Stomach (tissue), 7 donors: ENCODE measurements around a stretch of chr6.

- PRO-cap: no peak
- RAMPAGE, long total RNA, 5 experiments: no peak in any of the 5 experiments
- RRBS: no CpG with 5 or more reads among the region's 5 CpGs
These were observed 17.0 kb upstream of the ZNF76 start for GRCh38 chr6:35242460-35242927.

GRCh38 chr6:35318051-35319199 lies 20.8 kb downstream of the DEF6 start:
- PRO-cap: unidirectional peak, plus-strand start at chr6:35318640; unidirectional peak, plus-strand start at chr6:35318856
- RAMPAGE, long total RNA, 5 experiments: start-site peak on the plus strand in 1 of 5 experiments, at chr6:35318219-35318360 at its widest, 16 to 19 reads per replicate
- RRBS: 7% methylated on average over 11 of the region's 65 CpGs

GRCh38 chr6:35344334-35344909 lies 2.1 kb downstream of the PPARD start:
- PRO-cap: no peak
- RAMPAGE, long total RNA, 5 experiments: no peak in any of the 5 experiments
- RRBS: no CpG with 5 or more reads among the region's 4 CpGs

GRCh38 chr6:35391259-35392029 lies 49.1 kb downstream of the PPARD start:
- PRO-cap: no peak
- RAMPAGE, long total RNA, 5 experiments: no peak in any of the 5 experiments
- RRBS: no CpG with 5 or more reads among the region's 8 CpGs

- PRO-cap: unidirectional peak, plus-strand start at chr6:35426980
- RAMPAGE, long total RNA, 5 experiments: start-site peak on the plus strand in 1 of 5 experiments, at chr6:35426780-35426977 at its widest, 24 reads per replicate
- RRBS: no CpG with 5 or more reads among the region's 6 CpGs
These were observed 25.4 kb upstream of the FANCE start for GRCh38 chr6:35426769-35427188.

- PRO-cap: no peak
- RAMPAGE, long total RNA, 5 experiments: start-site peak on the plus strand in 4 of 5 experiments, at chr6:35455888-35456036 at its widest, 7 to 21 reads per replicate
- RRBS: 95% methylated on average over 5 of the region's 13 CpGs
These were observed 3.6 kb downstream of the FANCE start for GRCh38 chr6:35455607-35456204.

- PRO-cap: no peak
- RAMPAGE, long total RNA, 5 experiments: no peak in any of the 5 experiments
- RRBS: no CpG with 5 or more reads among the region's 23 CpGs
These were observed 3.7 kb downstream of the RPL10A start for GRCh38 chr6:35471550-35472627.

- PRO-cap: no peak
- RAMPAGE, long total RNA, 5 experiments: start-site peak on the minus strand in 1 of 5 experiments, at chr6:35474958-35475110 at its widest, 15 reads per replicate
- RRBS: 86% methylated on average over 4 of the region's 13 CpGs
These were observed 6.7 kb downstream of the RPL10A start for GRCh38 chr6:35474800-35475315.

DNA sequence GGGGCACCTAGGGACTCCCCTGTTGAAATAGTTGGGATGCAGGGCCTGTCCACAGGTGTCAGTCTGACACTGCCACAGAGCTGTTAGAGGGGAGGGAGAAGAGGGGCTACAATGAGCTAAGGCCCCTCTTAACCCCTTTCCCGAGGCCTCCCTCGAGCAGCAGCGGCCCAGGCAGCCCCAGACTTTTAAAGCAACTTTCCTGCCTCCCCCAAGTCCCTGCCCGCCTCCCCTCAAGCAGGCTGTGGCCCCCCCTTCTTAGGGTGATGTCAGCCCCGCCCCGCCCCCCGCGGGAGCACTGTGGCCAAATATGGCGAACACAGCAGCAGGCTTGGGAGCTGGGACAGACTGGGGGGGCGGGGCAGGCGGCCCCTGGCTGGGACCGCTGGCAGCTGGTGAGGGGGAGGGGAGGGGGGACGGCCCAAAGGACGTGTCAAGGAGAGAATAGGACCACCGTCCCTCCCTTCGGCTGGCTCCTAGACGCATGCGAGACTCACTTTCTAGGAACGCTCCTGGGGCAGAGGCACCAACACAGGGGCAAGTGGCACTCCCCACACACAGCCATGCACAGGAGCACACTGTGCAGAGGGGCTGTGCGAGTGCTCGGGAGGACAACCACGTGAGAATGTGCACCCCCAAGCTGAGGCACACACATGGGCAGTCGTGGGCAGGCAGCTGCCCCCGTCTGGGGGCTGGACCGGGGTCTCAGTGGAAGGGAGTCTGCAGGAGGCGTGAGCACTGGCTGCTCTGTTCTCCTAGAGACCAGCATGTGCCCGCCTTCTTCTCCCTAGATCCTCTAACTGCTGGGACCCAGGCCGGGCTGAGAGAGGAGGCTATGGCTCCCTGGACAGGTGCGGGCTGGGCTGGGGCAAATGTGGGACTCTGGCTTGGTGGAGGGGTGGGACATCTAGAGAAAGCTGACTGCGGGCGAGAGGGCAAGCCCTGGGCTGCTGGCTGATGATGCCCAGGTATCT lies 6.7 kb downstream of the TEAD3 start:
- PRO-cap: bidirectional peak, plus-strand start at position 421 of the sequence, minus-strand start at position 187 of the sequence
- RAMPAGE, long total RNA, 5 experiments: start-site peak on the minus strand in 1 of 5 experiments, centred at position 196 of the sequence, 30 reads per replicate
- RRBS: 32% methylated on average over 3 of the region's 31 CpGs

- PRO-cap: no peak
- RAMPAGE, long total RNA, 5 experiments: no peak in any of the 5 experiments
- RRBS: no CpG with 5 or more reads among the region's 6 CpGs
These were observed 62.8 kb upstream of the TULP1 start for GRCh38 chr6:35575359-35576028.

DNA sequence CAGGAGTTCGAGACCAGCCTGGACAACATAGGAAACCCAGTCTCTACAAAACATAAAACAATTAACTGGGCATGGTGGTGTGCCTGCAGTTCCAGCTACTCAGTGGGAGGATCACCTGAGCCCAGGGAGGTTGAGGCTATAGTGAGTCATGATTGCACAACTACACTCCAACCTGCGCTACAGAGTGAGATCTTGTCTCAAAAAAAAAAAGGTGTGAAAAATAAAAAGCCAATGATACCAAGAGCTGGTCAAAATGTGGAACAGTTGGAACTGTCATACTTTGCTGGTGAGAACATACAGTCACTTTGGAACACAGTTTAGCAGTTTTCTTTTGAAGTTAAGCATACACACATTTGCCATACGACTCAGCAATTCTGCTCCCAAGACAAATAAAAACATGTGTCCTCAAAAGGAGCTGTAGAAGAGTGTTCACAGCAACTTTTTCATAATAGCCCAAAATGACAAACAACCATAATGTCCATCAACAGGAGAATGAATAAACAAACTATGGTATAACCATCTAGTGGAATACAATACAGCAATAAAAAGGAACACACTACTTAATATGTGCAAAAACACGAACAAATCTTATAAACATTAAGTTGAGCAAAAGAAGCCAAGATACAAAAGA lies 21.7 kb upstream of the FKBP5 start:
- PRO-cap: no peak
- RAMPAGE, long total RNA, 5 experiments: no peak in any of the 5 experiments
- RRBS: no CpG with 5 or more reads among the region's 4 CpGs

DNA sequence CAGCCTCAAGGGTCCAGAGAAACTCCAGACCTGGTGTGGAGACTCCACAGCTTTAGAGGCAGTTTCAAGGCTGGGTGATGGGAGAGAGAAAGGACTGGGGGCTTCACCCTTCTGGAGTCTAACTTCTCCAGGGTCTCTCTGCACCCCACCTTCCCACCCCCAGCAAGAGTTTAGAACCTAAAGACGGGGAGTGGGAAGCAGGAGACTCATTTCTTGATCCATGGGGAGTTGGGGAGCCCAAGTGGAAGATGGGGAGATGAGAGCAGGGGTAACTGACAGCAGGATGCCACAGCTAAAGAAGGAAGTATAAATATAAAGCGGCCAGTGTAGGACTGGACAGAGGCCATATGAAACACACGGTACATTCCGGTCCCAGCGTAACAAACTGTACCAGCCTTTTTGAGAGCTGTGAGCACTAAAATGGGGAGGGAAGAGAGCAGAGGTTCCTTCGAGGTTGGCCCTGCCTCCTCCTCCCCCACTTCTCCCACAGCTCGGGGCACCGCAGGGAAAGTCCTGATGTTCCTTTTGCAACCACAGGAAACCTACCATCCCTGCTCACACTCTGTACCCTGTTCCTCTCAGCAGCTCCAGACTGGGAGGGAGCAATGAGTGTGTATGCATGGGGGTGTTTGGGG lies 11.3 kb upstream of the ARMC12 start:
- PRO-cap: bidirectional peak, plus-strand start at position 418 of the sequence, minus-strand start at position 301 of the sequence
- RAMPAGE, long total RNA, 5 experiments: no peak in any of the 5 experiments
- RRBS: no CpG with 5 or more reads among the region's 8 CpGs

DNA sequence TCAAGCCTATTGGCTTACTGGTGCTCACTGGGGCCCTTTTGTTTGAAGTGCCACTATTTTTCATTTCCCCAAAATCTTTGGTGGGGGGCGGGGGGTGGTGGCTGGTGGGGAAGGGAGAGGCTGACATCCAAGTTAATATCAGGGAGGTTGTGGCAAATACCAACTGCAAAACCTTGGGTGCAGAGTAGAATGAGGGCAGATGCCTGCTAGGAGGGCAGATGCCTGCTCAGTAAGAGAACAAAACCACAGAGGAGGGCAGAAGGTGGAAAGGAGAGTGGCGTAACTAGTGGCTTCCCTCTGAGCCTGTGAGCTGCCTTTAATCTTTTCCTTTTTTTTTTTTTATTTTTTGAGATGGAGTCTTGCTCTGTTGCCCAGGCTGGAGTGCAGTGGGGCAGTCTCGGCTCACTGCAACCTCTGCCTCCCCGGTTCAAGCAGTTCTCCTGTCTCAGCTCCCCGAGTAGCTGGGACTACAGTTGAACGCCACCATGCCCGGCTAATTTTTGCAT lies 6.7 kb upstream of the ARMC12 start:
- PRO-cap: bidirectional peak, plus-strand start at position 258 of the sequence, minus-strand start at position 188 of the sequence
- RAMPAGE, long total RNA, 5 experiments: no peak in any of the 5 experiments
- RRBS: no CpG with 5 or more reads among the region's 7 CpGs

DNA sequence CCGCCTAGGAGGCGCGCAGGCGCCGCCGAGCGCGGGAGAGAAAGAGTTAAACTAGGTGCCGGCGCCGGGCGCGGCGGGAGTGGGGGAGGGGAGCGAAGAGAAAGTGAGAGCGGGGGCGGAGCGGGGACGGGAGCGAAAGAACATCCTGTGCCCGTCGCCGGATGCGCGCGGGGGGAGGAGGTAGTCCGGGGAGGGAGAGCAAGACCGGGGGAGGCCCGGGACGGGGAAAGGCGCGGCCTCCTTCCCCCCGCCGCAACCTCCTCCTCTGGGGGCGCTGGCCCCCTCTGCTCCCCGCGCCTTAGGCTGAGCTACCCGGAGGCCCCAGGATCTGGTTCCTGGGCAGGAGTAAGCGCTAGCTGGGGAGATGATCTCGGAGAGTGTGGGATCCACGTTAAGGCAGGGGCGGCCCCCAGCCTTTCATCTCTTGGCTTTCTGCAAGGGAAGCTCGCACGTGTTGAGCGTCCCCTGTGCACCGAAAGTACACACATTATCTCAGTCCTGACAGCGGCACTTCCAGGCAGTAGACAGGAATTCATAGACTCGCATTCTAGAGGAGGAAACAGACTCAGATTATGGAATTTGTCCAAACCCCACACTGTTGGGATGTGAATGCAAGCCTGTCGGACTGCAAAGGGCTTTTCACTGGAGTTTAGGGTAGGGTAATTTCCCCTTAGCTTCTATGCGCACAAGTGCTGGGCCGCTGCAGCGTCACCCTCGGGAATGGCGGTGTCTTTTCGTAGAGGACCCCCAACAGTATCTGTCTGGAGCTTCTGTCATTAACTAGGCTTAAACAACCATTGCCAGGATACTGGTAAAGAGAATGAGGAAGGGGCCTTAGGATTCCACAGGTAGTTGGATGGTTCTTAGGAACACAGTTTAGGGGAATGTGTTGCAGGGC lies 4.7 kb upstream of the ARMC12 start:
- PRO-cap: bidirectional peak, plus-strand start at position 201 of the sequence, minus-strand start outside the sequence; bidirectional peak, plus-strand start at position 595 of the sequence, minus-strand start at position 526 of the sequence
- RAMPAGE, long total RNA, 5 experiments: no peak in any of the 5 experiments
- RRBS: 3% methylated on average over 22 of the region's 55 CpGs

- PRO-cap: no peak
- RAMPAGE, long total RNA, 5 experiments: start-site peak on the plus strand in 1 of 5 experiments, at chr6:36085289-36085434 at its widest, 7 to 8 reads per replicate
- RRBS: no CpG with 5 or more reads among the region's 2 CpGs
These were observed 45.1 kb upstream of the MAPK13 start for GRCh38 chr6:36085133-36085594.

DNA sequence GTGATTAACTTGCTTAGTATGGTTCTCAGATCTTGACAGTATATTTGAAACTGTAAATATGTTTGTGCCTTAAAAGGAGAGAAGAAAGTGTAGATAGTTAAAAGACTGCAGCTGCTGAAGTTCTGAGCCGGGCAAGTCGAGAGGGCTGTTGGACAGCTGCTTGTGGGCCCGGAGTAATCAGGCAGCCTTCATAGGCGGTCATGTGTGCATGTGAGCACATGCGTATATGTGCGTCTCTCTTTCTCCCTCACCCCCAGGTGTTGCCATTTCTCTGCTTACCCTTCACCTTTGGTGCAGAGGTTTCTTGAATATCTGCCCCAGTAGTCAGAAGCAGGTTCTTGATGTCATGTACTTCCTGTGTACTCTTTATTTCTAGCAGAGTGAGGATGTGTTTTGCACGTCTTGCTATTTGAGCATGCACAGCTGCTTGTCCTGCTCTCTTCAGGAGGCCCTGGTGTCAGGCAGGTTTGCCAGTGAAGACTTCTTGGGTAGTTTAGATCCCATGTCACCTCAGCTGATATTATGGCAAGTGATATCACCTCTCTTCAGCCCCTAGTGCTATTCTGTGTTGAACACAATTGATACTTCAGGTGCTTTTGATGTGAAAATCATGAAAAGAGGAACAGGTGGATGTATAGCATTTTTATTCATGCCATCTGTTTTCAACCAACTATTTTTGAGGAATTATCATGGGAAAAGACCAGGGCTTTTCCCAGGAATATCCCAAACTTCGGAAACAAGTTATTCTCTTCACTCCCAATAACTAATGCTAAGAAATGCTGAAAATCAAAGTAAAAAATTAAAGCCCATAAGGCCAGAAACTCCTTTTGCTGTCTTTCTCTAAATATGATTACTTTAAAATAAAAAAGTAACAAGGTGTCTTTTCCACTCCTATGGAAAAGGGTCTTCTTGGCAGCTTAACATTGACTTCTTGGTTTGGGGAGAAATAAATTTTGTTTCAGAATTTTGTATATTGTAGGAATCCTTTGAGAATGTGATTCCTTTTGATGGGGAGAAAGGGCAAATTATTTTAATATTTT lies 21.0 kb upstream of the MAPK13 start:
- PRO-cap: no peak
- RAMPAGE, long total RNA, 5 experiments: start-site peak on the plus strand in 2 of 5 experiments, centred at positions 262 to 742 of the sequence, 9 to 20 reads per replicate
- RRBS: no CpG with 5 or more reads among the region's 8 CpGs

DNA sequence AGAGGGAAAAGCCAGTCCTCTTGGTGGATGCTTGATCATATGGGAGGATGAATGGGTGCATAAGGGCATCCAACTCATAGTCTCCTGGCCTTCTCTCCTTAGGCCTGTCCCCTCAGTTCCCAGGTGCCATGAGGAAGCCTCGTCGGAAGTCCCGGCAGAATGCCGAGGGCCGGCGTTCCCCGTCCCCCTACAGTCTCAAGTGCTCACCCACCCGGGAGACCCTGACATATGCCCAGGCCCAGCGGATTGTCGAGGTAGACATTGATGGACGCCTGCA lies 3.6 kb downstream of the BRPF3 start:
- PRO-cap: no peak
- RAMPAGE, long total RNA, 5 experiments: no peak in any of the 5 experiments
- RRBS: 92% methylated on average over 2 of the region's 11 CpGs

- PRO-cap: no peak
- RAMPAGE, long total RNA, 5 experiments: no peak in any of the 5 experiments
- RRBS: no CpG with 5 or more reads among the region's 15 CpGs
These were observed 28.2 kb upstream of the PNPLA1 start for GRCh38 chr6:36241446-36242251.

GRCh38 chr6:36245114-36245370 lies 24.8 kb upstream of the PNPLA1 start:
- PRO-cap: no peak
- RAMPAGE, long total RNA, 5 experiments: no peak in any of the 5 experiments
- RRBS: no CpG with 5 or more reads among the region's 1 CpG

DNA sequence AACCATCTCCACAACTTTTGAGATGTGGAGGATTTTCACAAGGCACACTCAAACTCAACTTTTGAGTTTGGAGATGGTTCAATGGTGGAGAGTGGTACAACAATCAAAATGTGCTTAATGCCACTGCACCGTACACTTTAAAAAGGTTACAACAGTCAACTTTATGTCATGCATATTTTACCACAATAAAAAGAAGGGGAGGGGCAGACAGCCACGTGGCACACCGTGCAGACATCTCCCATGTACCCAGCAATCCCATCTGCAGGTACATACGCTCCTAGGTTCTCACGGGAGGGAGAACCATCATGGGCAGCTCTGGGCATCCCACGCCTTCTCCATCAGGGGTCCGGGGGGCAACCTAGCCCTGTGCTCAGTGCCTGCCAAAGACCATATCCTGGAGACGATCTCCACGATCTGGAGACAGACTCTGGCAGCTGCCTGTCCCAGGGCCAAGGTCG lies 2.4 kb upstream of the BNIP5 start:
- PRO-cap: no peak
- RAMPAGE, long total RNA, 5 experiments: no peak in any of the 5 experiments
- RRBS: no CpG with 5 or more reads among the region's 10 CpGs